Heart (tissue), 3 donors: Measurements from ENCODE around the genes OLIG1 and ITSN1.

DNA sequence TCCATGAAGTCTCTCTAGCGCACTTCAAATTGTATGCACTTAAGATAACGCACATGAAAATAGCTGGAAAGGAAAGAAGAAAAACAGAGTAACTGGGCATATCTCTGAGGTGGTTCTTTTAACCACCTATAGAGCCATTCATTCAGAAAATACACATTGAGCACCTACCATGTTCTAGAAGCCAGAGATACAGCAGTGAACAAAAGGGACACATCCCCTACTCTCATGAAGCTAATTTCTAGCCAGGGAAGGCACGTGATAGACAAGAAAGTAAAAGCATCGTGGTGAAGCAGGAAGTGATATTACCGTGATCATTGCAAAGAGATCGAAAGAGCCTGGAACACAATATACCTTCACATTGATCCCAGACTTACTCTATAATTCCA is 76.0 kb downstream of the TIAM1 start:
- RAMPAGE, long total RNA, 2 experiments: no peak in any of the 2 experiments

DNA sequence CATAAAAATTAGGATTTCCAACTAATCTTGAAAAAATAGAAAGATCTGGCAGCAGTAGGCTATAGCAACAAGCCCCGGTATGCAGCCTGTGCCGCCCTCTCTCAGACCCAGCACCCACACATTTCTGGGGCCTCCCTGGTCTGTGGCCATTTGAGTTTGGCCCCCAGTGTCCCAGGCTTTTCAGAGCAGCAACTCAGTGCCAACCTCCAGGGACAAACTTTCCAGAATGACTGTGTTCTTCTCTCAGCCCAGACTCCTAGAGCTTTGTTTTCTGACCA is 26.7 kb upstream of the TIAM1 start:
- RAMPAGE, long total RNA, 2 experiments: no peak in any of the 2 experiments

- RAMPAGE, long total RNA, 2 experiments: no peak in any of the 2 experiments
Observed at GRCh38 chr21:31554521-31555211, 104.8 kb upstream of the SOD1 start.

- RAMPAGE, long total RNA, 2 experiments: no peak in any of the 2 experiments
Observed at GRCh38 chr21:31654595-31655064, 4.9 kb upstream of the SOD1 start.

- RAMPAGE, long total RNA, 2 experiments: no peak in any of the 2 experiments
Observed at GRCh38 chr21:31657109-31657385, 2.4 kb upstream of the SOD1 start.

DNA sequence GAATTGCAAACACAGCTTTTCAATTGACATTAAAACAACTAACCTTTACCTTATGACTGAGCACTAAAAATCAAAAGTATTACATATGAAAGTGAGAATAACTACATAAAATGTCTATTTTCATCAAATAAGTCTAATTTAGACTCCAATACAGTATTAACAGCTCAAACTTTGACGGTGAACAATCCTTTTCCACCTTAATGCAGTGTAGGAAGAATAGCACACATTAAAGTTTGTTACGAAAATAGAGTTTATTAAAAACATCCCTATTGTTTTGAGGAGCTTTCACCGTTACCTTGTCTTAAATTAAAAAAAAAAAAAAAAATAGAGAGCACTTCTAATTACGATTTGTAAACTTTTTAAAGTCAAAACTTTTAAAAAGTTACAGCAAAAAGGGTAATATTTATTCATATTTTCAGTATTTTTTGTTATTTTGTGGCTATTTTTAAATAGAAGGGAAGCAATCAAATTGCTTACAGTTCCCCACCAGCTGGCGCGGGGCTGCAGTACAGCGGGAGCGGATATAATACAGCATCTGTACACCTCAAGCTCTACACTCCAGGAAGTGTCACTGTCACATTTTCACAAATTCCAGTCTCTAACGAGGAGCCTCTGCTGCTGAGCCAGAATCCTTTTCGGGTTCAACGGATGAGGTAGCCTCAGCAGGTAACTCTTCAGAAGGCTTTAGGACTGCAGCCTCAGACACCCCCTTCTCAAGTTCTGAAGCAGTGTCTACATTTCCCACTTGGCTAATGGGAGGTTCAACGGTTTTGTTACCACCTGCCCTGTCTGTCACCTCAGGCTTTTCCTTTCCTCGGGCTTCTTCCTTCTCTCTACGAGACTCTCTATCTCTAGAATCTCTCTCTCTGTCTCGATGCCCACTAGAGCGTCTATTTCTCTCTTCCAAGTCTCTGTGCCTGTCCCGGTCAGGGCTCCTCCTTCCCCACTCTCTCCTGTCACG is 11.6 kb downstream of the SOD1 start:
- RAMPAGE, long total RNA, 2 experiments: no peak in any of the 2 experiments

DNA sequence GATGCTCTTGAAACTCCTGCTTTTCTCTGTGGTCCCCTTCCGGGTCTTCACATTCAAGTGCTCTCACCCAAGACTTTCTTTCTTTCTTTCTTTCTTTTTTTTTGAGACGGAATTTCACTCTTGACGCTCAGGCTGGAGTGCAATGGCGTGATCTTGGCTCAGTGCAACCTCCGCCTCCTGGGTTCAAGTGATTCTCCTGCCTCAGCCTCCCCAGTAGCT is 85.3 kb downstream of the HUNK start:
- RAMPAGE, long total RNA, 2 experiments: no peak in any of the 2 experiments

- RAMPAGE, long total RNA, 2 experiments: no peak in any of the 2 experiments
Observed at GRCh38 chr21:32329877-32330418, 31.3 kb downstream of the MRAP start.

GRCh38 chr21:32381050-32381451 is 11.8 kb downstream of the URB1 start:
- RAMPAGE, long total RNA, 2 experiments: no peak in any of the 2 experiments

DNA sequence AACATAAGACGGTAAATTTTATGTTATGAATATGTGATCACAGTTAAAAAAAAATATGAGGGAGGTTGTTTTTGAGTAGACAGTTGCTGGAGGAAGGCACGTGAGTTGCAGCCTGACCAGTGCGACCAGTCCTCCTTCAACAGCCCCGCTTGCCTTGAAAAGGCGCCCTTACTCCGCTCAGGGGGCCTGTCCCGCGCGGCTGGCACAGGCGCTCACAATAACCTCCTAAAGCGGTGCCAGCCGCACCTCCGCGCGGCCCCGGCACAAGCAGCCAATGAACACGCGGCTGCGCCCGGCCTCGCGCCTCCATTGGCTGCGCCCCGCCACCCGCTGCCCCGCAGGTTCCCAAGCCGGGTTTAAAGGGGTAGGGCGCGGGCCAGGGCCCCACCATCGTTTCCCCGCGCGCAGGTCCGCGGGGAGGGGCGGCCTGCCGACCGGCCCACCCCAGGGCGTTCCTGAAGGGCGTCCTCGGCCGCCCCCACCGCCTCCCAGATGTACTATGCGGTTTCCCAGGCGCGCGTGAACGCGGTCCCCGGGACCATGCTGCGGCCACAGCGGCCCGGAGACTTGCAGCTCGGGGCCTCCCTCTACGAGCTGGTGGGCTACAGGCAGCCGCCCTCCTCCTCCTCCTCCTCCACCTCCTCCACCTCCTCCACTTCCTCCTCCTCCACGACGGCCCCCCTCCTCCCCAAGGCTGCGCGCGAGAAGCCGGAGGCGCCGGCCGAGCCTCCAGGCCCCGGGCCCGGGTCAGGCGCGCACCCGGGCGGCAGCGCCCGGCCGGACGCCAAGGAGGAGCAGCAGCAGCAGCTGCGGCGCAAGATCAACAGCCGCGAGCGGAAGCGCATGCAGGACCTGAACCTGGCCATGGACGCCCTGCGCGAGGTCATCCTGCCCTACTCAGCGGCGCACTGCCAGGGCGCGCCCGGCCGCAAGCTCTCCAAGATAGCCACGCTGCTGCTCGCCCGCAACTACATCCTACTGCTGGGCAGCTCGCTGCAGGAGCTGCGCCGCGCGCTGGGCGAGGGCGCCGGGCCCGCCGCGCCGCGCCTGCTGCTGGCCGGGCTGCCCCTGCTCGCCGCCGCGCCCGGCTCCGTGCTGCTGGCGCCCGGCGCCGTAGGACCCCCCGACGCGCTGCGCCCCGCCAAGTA is at the start of gene OLIG1:
Gene OLIG1 (plus strand): TSS at position 387 of the 1,148 bp plus-strand sequence.
- RAMPAGE, long total RNA, 2 experiments: no peak in any of the 2 experiments

- RAMPAGE, long total RNA, 2 experiments: no peak in any of the 2 experiments
Observed at GRCh38 chr21:33196902-33197462, 32.8 kb upstream of the IFNAR2 start.

- RAMPAGE, long total RNA, 2 experiments: no peak in any of the 2 experiments
Observed at GRCh38 chr21:33203376-33203751, 26.4 kb upstream of the IFNAR2 start.

GRCh38 chr21:33234316-33234959 is 4.7 kb downstream of the IFNAR2 start:
- RAMPAGE, long total RNA, 2 experiments: no peak in any of the 2 experiments

- RAMPAGE, long total RNA, 2 experiments: no peak in any of the 2 experiments
Observed at GRCh38 chr21:33238302-33239364, 8.9 kb downstream of the IFNAR2 start.

- RAMPAGE, long total RNA, 2 experiments: no peak in any of the 2 experiments
Observed at GRCh38 chr21:33250753-33251355, 15.3 kb upstream of the IL10RB start.

- RAMPAGE, long total RNA, 2 experiments: no peak in any of the 2 experiments
Observed at GRCh38 chr21:33382316-33382665, 20.9 kb upstream of the IFNGR2 start.

DNA sequence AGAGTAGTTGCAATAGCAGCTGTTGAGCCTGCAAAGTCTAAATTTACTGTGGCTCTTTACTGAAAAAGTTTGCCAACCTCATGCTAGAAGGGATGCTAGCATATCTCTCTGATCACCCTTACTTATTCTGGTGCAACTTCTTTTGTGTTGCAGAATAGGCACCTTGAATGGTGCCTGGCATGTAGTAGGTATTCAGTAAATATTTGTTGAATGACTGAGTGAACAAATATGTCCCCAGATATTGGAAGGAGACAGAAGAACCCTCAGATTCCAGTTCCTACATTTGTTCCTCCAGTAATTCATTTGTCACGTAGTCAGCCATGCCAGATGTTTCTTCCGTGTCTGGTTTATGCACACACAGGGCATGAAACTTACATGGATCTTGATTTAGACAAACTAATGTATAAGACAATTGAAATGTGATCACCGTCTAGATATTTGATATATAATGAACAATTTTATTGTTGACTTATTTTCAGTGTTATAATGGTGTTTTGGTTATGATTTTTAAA is 18.8 kb downstream of the IFNGR2 start:
- RAMPAGE, long total RNA, 2 experiments: no peak in any of the 2 experiments

DNA sequence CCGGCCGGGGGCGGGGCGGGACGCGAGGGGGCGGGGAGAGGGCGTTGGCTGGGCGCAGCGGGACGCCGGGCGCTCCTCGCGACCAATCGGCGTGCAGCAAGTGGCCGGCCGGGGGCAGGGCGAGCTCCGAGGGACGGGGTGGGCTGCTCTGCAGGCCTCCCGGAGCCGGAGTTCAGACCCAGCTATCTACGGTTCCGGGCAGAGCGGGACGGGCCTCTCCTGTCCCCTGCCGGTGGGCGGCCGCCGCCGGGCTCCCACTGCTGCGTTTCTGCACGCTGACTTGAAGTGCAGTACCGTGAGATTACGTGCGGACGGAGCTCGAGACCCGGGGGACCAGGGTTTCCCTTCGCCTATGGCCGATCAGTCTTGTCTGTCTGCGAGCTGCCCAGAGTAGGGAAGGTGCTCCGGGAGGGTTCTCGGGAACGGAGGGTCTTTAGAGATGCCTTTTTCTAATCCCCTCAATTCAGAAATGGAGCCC is 302 bp upstream of the TMEM50B start:
- RAMPAGE, long total RNA, 2 experiments: no peak in any of the 2 experiments

DNA sequence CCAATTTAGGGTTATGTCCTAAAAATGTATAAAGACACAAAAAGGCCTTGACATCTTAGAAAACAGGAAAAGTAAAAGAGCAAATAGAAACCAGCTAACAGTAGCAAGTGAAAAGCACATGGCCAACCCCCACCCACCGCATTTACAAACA is 239 bp downstream of the GART start:
- RAMPAGE, long total RNA, 2 experiments: no peak in any of the 2 experiments

- RAMPAGE, long total RNA, 2 experiments: no peak in any of the 2 experiments
Observed at GRCh38 chr21:33642077-33643094, at the start of gene ITSN1. Gene ITSN1, plus strand, starts transcription at chr21:33642501.